Smooth muscle cell (in vitro differentiated cells): ENCODE data around the genes ADSS1 and MTA1.

DNA sequence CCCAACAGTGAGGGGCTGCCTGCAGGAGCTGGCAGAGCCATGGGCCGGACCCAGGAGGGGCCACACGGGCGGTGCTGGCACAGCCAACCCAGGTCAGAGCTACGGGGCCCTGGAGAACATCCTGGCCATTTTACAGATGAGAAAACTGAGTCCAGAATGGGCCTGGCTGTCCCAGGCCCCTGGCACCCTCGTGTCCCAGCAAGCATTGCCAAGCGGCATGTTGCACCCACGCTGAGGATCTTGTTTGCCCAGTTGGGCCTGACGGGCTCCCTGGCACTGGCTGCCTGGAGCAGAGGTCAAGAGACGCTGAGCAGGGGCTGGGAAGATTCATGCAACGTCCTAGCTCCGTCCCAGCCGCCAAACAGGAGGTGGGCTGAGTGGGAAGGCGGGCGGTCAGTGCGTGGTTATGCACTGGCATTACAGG is 4.7 kb downstream of the INF2 start:
- RAMPAGE, long total RNA = no peak

DNA sequence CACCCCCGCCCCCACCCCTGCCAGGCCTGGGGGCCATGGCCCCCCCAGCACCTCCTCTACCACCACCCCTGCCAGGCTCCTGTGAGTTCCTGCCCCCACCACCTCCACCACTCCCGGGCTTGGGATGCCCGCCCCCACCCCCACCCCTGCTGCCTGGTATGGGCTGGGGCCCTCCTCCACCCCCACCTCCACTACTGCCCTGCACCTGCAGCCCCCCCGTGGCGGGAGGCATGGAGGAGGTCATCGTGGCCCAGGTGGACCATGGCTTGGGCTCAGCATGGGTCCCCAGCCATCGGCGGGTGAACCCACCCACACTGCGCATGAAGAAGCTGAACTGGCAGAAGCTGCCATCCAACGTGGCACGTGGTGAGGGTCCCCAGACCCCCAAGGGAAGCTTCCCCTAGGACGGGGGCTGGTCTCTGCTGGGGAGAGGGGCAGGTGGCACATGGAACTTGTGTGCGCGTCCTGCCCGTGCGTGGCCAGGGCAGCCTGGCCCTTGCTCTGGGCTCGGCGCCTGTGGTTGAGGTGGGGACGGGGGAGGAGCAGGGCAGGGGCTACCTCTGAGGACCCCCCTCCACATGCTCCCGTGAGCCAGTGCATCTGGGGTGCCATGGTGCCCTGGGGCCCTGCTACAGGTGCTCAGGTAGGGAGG is 16.3 kb upstream of the ADSS1 start:
- RAMPAGE, long total RNA = no peak

DNA sequence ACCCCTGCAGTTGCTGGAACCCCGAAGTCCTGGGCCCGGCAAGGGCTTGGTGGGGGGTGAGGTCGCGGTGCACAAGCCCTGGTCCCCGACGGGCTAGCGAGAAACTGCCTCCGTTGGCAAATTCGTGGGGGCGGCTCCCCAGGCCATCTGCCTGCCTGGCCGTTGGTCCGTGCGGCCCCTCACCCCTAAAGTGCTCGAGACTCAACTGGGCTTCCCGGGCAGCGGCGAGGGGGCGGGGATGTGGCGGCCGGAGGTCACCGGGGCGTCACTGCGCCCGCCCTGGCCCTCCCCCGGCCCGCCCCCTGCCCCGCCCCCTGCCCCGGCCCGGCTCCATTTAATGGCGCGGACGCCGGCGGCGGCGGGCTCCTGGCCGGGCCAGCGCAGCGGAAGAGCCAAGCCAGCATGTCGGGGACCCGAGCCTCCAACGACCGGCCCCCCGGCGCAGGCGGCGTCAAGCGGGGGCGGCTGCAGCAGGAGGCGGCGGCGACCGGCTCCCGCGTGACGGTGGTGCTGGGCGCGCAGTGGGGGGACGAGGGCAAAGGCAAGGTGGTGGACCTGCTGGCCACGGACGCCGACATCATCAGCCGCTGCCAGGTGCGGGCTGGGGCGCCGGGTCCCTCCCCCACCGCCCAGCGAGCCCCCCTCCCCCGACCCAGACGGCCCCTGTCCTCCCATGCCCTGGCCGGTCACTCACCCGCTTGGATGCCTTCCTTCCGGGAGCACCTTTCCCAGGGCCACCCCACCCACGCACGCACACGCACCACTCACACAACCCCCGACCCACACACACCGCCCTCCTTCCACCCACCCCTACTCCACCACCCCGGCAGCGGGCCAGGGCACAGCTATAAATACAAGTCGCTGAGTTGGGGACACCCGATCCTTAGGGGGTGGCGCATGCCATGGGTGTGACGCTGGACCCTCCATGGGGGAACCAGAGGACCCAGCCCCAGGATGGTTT is at the start of gene ADSS1:
Gene ADSS1, plus strand, starts transcription at position 361 of the 961 bp plus-strand sequence.
- RAMPAGE, long total RNA = no peak

- RAMPAGE, long total RNA = no peak
Observed at GRCh38 chr14:104775520-104776126, 19.9 kb downstream of the AKT1 start.

- RAMPAGE, long total RNA = no peak
Observed at GRCh38 chr14:104779889-104780294, 15.7 kb downstream of the AKT1 start.

- RAMPAGE, long total RNA = no peak
Observed at GRCh38 chr14:104972086-104972936, 5.9 kb downstream of the AHNAK2 start.

- RAMPAGE, long total RNA = no peak
Observed at GRCh38 chr14:105025895-105026533, 5.1 kb upstream of the CDCA4 start.

- RAMPAGE, long total RNA = no peak
Observed at GRCh38 chr14:105027242-105027604, 6.3 kb upstream of the CDCA4 start.

GRCh38 chr14:105055823-105056803 is 9.1 kb downstream of the GPR132 start:
- RAMPAGE, long total RNA = no peak

DNA sequence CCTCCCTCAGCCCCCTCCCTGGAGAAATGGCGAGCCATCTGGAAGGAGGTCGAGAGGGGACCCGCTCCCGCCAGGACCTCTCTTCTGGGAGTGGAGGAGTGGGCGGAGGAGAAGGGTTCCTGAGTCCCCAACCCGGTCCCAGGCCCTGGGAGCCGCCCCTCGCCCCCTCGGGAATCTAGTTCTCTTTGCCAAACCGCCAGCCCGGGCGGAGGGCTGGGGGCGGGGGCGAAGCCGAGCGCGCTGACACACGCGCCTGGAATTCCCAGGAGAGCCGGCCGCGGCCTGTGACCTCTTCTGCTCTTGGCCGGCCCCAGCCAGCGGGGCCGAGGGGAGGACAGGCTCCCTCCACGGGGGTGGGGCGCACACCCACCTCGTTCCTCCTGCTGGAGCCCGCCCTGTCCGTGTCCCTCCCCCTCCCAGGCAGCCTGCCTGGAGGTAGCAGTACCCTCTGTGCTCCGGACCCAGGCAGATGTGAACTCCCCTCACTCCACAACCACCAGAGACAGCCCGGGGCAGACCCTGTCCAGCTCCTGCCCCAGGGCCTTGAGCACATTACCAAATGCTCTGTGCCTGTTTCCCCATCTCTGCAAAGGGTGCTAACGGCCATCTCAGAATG is 23.0 kb upstream of the GPR132 start:
- RAMPAGE, long total RNA = no peak

DNA sequence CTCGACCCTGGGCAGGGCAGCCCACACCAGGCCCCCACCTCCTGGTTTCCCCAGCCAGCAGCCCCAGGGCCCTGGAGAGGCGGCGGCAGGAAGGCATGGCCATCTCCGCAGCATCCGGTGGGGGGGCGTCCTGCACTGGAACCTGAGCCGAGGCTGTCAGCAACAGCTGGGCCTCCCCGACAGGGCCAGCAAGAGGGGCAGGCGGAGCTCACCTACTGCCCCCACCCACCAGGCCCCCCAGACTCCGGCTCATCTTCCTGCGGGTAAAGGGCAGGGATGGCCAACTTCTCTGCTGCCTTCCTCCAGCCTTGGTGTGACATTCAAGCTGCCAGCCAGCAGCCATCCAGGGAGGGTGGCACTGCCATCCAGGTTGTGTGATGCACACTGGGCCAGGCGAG is 15.1 kb downstream of the JAG2 start:
- RAMPAGE, long total RNA = no peak

DNA sequence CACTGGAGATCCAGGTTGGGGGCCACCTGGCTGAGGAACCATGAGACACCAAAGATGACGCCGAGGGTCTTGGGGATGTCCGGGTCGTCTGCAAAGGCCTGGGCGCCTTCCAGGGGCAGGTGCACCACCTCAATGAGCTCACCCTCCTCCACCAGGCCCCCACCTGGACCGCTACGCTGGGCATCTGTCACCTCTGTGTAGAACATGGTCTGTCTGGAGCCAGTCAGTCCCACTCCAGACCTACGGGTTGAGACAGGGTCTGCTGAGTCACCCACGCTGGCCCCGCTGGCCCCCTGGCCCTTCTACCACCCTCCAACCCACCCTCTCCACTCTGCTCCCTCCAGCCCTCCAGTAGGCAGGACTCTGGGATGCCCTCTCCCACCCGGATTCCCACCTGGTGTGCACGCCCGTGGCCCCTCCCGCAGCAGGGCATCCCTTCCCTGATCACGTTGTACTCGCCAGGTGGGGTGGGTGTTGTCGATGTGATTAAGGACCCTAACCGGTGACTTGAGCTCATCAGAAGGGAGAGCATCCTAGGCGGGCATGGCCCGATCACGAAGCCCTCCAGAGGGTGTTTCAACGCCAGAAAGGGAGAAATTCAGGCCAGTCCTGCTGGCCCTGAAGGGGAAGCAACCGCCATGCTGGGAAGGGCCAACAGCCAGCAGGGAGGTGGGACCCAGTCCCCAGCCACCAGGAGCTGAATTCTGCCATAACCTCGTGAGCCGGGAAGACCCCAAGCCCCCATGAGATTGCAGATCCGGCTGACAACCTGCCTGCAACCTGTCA is 4.6 kb upstream of the JAG2 start:
- RAMPAGE, long total RNA = no peak

DNA sequence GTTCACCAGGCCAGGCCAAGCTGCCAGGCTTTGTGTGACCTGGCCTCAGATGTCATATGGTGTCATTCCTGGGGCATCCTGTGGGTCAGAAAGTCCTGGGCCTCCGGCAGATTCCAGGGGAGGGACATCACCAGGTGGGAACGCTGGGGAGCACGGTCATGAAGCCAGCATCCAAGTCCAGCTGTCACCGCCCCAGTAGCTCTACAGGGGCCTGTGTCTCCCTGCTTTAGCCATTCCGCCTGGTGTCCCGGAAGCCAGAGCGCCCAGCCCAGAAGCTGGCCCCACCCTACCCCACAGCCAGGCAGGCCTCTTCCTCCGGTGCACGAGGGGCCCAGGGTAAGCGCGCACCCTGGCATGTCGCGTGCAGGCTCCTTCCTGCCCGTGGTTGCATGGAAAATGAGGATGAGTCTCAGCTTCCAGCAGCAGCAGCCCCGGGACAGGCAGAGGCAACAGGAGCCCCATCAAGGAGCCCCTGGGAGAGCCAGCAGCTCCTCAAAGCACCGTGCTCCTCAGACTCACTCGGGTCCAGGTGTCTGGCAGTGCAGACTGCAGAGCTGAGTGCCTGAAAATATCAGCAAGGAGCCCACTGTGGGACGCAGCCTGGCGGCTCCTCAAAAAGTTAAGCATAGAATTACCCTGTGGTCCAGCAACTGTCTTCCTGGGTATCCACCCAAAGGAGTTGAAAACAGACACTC is 1.6 kb upstream of the NUDT14 start:
- RAMPAGE, long total RNA = no peak

- RAMPAGE, long total RNA = no peak
Observed at GRCh38 chr14:105193780-105194415, 12.8 kb upstream of the NUDT14 start.

- RAMPAGE, long total RNA = no peak
Observed at GRCh38 chr14:105257465-105257946, 9.2 kb downstream of the BTBD6 start.

GRCh38 chr14:105292662-105293338 is 8.0 kb downstream of the BRF1 start:
- RAMPAGE, long total RNA = no peak

DNA sequence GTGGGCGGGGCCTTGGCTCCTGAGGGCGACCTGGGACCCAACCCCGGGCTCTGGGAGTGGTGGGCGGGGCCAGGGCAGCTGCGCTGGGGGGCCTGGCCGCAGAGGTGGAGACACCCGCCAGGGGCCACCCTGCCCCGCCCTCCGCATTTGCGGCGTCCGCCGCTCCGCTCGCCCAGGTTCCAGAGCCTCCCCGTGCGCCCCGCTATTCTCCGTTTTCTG is 556 bp upstream of the BRF1 start:
- RAMPAGE, long total RNA = no peak

DNA sequence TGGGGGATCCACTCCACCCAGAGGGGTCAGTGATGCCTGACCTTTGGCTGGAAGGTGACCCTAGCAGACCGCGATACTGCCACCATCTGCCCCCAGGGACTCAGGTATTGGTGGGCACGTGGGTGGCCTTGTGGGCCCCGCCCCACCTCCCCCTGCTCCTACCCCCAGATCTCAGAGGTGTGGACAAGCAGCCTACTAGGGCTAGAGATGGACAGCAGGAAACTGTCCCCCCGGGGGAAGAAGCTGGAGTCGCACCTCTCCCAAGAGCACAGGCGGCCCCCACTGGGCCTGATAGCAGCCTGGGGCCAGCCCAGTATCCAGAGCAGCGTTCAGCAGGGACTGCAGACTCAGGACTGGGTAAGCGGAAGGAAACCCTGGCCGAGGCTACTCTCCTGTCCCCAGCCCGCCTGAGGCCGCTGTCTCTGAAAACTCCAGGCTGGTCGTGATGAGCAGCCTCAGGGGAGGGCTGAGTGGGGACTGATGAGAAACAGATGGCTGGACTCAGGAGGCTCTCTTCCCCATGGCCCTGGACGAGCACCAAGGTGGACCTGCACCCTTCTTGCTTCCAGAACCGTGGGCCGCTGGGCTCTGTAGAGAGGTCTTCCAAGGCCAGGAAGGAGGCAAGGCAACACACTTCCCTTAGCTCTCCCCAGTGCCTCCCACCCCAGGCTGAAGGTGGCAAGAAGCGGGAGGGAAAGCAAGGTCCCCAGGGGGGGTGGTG is 956 bp downstream of the TEX22 start:
- RAMPAGE, long total RNA = no peak

DNA sequence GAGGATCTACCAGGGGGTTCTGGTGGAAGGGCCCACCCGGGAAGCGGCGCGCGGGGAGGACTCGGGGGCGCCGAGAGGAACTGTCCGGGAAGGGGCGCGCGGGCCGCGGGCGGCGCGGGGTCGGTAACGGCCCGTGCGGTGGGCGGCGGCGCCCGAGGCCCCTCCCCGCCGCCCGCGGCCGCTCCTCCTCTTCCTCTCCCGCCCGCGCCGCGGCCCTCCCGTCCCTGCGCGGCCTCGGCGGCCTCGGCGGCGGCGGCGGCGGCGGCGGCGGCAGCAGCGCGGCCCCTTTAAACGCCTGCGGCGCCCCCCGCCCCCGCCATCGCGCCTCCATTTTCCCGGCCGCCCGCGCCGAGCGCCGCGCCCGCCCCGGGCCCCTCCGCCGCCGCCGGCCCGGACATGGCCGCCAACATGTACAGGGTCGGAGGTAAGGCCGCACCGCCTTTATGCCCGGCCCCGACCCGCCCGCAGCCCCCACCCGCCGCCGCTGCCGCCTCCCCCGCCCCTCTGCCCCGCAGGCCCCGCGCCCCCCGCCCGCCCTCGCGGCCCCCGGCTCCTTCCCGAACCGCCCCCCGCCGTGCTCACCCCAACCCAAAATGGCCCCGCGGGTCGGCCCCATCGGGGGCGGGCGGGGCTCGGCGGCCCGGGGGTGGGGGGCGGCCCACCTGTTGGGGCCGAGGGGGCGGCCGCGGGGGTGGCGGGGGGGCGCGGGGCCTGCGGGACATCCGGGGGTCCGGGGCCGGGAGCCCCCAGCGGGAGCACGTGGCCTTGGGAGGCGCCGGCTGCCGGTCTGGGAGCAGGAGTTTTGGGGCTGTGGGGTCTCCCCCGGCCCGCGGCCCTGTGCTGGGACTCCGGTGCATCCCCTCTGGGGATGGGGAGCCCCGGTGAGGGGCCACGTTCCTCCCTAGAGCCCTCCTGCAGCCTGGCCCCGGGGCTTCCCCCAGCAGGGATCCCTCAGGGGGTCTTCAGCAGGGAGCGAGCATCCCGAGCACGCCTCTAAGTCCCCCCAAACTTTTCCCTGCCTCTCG is at the start of gene MTA1:
Gene MTA1, plus strand, starts transcription at position 188 of the 1,025 bp plus-strand sequence.
- RAMPAGE, long total RNA = no peak

DNA sequence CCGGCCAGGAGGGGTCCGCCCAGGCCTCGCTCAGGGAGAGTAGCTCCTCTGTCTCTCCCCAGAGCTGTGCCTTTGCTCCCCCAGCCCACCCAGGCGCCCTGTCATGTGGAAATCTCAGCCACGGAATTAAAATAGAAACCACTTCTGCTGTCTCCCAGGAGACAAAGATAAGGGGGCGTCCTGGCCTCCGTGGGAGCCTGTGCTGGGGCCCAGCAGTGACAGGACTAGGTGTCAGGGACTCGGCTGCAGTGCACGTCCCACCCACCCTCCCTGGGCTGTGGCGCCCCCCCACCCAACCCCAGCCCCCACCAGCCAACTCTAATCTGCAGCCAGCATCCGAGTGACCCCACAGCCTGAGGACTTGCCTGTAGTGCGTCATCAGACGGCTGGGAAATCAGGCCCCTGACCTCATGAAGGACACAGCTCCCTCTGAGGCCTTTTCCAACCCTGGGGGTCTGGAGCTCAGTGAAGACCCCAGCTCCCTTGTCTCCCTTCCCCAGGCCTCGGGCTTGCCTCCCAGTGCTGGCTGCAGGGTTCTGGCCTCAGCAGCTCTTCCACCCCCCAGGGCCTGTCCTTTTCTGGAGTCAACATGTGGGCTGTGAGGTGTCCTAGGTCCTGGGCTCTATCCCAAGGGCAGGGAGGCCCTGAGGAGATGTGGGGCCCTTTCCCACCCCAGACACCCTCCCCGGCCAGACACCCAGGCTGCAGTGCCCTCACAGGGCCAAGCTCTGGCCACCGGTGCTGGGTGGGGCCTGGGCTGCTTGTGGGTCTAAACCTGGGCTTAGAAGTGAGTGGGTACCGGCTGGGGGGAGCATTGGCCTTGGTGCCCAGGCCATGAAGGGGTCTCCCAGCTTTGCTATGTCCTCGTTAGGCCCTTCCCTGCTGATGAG is 3.0 kb upstream of the CRIP2 start:
- RAMPAGE, long total RNA = no peak